BJ (cell line): ENCODE measurements around the gene COL9A1.

- CAGE, long polyA plus RNA: no peak
- RRBS: no CpG with 5 or more reads among the region's 12 CpGs
These were observed 29.2 kb upstream of the PRIM2 start for GRCh38 chr6:57288132-57288742.

GRCh38 chr6:57423213-57423610, 105.8 kb downstream of the PRIM2 start:
- CAGE, long polyA plus RNA: no peak
- RRBS: no CpG with 5 or more reads among the region's 3 CpGs

DNA sequence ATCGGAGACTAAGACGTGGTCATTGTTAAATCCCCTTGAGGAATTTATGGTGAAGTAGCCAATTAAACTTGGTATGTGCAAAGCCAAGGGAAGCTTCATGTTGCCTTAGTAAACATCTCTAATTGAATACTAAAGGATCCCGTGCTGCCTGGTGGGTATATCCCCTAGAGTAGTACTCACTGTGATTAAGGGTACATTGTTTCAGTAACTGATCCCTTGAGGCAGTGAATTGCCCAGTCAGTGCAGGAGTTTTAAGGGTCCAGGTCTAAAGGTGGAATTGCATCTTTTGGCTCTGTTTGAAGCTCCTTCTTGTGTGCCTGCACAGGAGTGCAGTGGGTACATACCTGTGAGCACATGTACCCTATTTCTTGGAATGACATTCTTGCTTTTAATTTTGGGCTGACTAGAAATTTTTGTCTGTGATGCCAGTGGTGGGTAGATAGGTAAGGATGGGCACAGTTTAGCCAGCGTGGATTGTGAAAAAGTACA, 106.2 kb downstream of the PRIM2 start:
- CAGE, long polyA plus RNA: no peak
- RRBS: no CpG with 5 or more reads among the region's 4 CpGs

DNA sequence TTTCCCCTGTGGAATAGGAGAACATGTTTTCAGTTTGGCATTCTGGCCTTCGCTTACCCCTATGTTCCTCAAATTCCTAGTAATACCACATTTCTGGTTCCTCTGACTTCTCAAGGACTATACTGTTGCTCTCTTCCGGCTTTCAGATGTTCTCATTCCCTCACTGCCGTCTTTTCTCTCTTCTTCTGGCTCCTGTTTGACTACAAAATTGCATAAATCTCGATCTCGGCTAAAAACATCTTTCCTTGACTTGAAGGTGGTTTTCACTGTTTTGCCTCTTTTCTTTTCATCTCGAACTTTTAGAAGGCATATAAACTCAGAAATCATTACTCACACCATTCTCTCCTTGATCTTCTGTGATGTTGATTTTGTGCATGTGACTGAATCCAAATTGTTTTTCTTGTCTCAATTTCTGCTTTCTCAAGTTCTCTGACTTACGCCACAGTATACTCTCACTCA, 71.9 kb upstream of the KHDRBS2 start:
- CAGE, long polyA plus RNA: no peak
- RRBS: no CpG with 5 or more reads among the region's 7 CpGs

DNA sequence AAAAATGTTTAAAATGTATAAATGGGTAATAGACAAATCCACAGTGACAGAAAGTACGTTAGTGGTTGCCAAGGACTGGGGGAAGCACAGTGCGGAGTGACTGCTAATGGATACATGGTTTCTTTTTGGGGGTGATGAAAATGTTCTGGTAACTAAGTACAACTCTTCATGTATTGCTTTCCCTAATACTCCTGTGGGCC, 94.1 kb upstream of the PTP4A1 start:
- CAGE, long polyA plus RNA: no peak
- RRBS: no CpG with 5 or more reads among the region's 2 CpGs

DNA sequence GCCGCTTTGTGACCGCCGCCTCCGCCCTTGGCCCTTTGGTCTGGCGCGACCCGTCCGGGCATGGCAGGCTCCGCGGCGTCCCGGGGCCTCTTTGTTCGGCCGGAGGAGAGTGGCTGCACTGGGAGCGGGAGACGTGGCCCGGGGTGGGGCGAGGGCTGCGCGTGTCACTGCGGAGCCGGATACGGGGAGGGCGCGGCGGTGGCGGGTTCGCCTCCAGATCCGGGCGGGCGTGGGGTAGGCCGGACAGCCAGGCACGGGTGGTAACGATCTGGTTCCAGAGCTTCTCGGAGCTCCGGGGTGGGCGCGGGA, 746 bp downstream of the PTP4A1 start:
- CAGE, long polyA plus RNA: no peak
- RRBS: 1% methylated on average over 31 of the region's 38 CpGs

GRCh38 chr6:67882145-67882910, 752.8 kb upstream of the ADGRB3 start:
- CAGE, long polyA plus RNA: no peak
- RRBS: no CpG with 5 or more reads among the region's 4 CpGs

DNA sequence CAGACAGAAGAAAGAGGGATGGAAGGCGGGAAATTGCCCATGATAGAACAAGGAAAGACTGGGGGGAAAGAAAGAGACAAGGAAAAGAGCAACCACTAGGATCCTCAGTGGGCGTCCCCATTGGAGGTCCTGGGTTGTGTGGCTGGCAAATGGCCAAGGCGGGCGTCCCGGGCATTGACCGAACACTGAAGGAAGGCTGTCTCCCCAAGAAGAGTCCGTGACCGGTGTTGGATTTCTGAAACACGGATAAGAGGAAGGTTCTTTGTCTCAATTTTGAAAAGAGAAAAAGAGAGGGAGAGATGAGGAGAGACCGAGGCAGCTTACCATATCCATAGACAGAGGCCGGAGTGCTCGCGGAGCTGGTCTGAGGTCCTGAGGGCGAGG, 746.5 kb upstream of the ADGRB3 start:
- CAGE, long polyA plus RNA: no peak
- RRBS: 96% methylated on average over 3 of the region's 14 CpGs

DNA sequence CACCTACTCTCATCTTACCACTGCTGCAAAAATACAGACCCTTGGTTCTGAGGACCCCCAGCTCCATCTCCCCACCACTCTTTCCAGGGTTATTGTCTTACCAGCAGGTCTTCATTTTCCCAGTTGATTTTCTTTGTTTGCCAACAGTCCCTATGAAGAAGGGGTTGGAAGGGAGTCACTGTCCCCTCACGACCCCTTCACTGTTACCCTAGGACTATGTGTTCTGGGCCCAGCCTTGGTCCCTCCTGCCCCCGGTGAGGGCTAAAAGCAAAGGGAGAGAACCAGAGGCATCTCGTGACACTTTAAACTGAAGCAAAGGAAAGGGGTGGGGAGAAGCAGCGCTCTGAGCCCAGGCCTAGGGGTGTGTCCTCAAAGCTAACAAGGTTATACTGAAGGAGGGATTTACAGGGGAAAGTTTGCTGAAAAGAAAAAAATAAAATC, at the start of gene COL9A1:
COL9A1 (minus strand) TSS at position 275 of the 441 bp plus-strand sequence.
- CAGE, long polyA plus RNA: no peak
- RRBS: no CpG with 5 or more reads among the region's 4 CpGs

DNA sequence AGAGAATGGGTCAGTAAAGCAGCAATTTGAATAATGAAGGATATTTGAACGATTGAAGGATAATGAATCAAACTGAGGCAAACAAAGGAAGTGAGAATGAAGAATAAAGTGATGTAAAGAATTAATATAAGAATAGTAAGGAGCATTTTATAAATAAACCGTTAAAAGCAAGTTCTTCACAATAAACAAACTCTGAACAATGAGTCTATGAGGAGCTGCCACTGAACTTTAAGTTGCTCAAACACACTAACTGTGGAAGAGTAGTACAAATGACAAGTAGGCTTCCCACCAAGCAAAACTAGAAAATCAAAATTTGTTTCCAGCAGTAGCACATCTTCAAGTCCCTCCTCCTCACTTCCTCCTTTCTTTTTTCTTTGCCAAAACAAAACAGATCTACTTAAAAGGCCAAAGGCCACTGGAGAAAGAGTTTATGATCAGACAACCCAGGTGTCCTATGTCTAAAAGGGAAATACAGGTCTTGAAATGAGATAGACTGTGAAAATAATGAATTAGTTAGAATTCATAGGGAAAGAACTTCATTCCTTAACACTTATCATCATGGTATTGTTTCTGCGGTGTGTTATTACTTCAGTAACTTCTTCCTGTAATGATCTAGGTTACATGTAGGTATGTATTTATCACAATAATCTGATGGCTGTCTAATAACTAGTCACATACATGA, 17.1 kb upstream of the FAM135A start:
- CAGE, long polyA plus RNA: no peak
- RRBS: no CpG with 5 or more reads among the region's 3 CpGs

DNA sequence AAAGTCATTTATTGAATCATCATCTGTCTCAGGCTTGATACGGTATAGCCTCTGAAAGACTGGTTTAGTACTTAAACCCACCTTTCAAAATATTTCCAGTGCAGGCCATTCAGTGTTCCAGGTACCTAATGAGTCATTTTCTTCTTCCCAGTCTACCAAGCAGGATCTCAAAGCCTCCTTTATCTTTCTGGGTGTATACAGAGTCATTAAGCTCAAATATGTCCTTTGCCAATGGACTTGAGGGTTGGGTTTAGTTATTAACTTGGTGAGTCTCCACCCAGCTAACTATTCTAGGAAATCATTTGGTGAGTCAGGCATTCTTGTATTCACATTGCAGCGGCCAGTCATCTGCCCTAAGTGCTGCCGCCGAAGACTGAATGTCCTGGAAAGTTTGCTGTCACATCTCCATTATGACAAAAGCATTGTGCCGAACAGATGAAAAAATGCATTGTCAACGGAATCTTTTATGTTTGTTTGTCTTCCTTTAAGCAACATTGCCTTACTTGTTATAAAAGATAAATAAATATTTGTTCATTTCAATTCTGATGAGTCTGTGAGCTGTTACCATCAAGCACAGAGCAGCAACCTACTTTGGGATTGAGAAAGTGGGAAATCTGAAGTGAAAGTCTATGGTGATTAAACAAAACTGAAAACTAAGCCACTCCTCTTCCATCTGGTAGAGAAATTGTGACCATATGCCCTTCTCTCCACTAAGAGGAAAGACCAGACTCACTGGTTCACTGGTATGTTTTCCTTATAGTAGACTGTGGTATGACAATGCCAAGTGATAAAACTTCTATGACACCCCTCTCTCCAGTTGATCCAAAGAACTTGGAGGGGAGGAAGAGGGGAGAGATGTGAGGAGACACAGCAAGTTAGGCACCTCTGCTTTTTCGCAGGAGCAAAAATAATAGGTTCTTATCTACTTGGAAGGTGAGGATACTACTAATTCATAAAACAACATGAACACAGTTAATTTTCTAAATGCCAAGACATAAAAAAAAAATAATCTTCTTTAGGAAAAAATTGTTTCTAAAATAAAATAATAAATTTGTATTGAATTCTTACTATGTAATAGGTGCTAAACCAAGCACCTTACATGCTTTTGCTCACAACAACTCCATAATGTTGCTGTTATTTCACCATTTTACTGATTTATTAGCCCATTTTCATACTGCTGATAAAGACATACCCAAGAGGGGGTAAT, 14.0 kb upstream of the FAM135A start:
- CAGE, long polyA plus RNA: no peak
- RRBS: no CpG with 5 or more reads among the region's 7 CpGs

DNA sequence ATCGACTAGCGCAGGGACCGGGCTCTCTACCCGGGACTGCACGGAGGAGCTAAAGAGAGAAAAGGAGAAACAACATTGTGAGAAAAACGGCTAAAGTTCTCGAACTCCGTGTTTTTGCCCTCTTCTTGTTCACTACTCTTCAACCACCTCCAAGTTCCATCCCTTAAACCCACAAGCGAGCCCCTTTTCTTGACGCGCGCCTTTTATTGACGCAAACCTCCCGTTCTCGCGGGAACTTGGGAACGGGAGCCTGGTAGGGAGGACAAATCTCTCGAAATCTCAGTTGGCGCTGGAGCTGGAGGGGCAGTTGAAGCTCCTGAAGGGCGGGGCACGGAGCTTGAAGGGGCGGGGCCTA, 317 bp upstream of the FAM135A start:
- CAGE, long polyA plus RNA: no peak
- RRBS: 2% methylated on average over 3 of the region's 22 CpGs

DNA sequence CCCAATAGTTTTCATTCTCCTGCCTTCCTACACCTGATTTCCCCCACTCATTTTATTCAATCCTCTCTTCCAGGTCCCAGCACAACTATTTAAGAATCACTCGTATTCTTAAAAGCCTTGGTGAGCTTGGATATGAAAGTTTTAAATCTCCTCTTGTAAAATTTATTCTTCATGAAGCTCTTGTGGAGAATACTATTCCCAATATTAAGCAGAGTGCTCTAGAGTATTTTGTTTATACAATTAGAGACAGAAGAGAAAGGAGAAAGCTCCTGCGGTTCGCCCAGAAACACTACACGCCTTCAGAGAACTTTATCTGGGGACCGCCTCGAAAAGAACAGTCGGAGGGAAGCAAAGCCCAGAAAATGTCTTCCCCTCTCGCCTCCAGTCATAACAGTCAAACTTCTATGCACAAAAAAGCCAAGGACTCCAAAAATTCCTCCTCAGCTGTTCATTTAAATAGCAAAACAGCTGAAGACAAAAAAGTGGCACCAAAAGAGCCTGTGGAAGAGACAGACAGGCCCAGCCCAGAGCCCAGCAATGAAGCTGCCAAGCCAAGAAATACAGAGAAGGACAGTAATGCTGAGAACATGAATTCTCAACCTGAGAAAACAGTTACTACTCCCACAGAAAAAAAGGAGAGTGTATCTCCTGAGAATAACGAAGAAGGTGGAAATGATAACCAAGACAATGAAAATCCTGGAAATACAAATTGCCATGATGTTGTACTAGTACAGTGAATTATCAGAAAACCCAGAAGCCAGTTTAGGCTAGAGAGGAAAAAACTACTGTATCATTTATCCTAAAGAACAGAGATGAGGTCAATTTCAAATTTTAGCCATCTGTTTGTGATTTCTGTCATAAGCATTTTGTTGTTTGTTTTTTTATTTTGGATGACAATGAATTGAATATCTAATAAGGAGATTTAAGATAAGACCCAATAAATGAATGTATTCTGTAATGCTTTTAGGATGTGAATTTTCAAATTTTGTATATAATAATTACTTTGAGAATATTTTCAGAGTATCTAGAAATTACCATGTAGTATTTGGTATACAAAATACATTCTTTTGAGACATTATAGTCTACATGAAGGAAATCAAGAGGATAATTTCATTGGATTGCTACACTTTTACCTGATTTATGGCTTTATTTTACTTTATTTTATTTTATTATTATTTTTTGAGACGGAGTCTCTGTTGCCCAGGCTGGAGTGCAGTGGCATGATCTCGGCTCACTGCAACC, 13.1 kb downstream of the OGFRL1 start:
- CAGE, long polyA plus RNA: no peak
- RRBS: no CpG with 5 or more reads among the region's 11 CpGs

GRCh38 chr6:71359246-71359909, 70.8 kb downstream of the OGFRL1 start:
- CAGE, long polyA plus RNA: no peak
- RRBS: no CpG with 5 or more reads among the region's 4 CpGs

GRCh38 chr6:71391765-71392508, 103.3 kb downstream of the OGFRL1 start:
- CAGE, long polyA plus RNA: no peak
- RRBS: no CpG with 5 or more reads among the region's 2 CpGs

DNA sequence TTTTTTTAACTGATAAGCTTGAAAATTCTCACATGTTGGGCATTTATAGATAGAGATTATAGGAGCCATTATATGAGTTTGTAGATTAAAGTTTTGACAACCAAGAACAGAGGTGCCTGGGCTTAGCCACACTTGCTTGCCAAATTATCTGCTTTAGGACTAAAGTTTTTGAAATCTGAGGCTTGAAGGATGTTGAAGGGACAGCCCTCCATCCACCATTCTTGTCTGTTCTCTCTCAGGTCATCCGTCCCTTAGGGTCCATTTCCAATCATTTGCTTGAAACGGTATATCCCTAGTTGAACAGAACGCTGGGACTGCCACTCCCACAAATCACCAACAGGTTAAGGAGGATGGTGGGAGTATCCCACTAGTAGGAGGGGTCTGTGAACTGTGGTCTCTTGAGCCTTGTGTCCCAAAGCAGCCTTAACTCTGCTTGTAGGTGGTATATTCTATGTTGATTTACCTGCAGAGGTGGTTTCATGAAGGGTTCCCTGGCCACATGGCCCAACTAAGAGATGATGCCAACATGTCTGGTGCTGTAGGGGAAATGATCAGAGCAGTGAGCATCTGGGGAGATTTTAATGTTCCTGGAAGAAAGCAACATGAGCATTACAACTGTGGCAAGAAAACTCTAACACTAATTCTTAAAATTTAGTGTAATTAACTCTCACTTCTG, 128.4 kb downstream of the OGFRL1 start:
- CAGE, long polyA plus RNA: no peak
- RRBS: no CpG with 5 or more reads among the region's 3 CpGs

DNA sequence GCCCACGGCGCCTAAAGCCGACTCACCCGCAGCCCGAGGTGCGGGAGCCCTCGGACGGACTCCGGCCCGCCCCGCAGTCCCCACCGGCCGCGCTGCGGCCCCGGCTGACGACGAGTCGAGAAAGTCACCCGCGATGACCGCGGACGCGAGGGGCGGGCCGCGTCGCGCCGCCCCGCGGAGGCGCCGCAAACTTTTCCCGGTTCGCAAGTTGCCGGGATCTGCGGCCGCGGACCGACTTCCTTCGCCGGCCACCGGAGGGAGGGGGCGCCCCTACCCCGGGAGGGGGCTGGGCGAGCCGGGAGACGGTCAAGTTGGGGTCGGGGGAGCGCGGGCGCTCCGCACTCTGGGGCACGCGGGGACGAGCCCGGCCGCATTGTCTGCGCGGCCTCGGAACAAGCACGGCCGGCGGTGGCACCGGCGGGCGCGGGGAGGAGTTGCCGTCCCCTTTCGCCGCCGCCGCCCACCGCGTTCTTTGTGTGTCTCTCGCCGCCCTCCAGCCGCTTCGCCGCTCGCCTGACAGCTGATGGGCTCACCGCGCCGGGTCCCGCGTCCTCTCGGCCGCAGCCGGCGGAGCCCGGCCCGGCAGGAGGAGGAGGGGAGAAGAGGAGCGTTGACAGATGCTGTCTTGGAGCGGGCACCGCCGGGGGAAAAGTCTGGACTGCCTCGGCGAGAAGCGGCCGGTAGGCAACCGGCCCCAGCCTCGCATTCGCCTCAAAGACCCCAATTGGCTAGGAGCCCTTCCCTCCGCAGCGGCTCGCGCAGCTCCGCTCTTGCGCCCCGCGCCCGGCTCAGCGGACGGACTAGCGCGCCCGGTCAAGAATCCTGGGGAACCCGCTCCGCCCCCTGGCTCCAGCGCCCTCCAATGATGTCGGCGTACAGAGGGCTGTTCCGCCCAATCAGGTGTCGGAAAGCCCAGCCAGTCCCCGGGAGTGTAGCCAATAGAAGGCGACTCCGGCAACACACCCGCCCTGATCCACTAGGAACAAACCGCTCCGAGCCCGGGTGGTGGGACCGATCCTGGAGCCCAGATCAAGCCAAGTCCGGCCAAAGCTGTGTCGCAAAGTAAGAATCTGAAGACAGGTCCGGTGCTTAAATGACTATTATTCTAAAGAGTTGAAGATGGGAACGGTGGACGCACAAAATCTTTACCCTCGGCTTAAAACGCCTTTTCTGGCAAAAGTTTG, 131.8 kb downstream of the OGFRL1 start:
- CAGE, long polyA plus RNA: no peak
- RRBS: under 1% methylated on average over 45 of the region's 141 CpGs

- CAGE, long polyA plus RNA: no peak
- RRBS: no CpG with 5 or more reads among the region's 7 CpGs
These were observed 180.6 kb downstream of the OGFRL1 start for GRCh38 chr6:71469037-71469800.

DNA sequence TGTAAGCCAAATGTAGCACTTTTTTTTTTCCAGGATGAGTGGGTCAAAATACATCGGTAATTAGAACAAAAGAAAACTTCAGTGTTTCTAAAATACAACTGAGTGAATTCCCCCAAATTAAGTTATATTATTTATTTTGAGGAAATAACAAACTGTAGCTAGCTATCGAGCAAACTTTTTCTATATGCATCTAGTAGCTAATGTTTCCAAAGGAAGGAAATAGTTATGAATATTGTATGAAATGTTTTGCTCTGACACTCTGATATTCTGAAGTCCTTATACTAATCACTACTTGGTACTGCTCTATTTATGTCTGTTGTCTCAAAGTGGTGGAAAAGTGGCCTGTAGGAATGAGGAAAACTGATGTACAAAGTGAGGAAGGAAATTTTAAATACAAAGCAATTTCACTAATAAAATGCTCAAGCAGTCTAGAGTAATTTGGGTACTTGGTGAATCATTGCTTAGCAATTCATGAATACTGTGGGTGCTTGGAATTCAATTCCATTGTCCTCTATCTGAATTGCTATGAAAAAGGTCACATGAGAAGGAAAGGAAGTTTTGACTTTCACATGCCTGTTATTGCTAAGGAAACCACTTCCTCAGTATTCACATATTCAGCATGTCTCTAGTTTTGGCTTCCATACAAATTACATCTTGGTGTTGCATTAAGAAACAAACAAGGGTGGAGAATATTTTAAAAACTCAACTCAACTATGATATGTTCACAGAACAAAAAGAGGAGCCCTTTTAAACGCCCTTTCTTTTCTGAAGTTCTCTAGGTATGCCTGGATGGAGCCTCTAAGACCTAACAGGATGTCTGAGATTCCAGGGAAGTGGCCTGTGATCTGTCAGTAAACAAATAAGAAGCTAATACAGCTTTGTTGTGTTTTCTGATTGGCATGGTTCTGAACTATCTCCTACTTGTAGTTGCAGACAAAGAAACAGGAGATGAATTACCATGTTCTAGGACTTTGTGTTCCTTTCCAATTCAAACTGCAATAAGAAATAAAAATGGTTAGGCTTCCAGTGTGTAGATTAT, 190.2 kb downstream of the OGFRL1 start:
- CAGE, long polyA plus RNA: no peak
- RRBS: no CpG with 5 or more reads among the region's 3 CpGs

DNA sequence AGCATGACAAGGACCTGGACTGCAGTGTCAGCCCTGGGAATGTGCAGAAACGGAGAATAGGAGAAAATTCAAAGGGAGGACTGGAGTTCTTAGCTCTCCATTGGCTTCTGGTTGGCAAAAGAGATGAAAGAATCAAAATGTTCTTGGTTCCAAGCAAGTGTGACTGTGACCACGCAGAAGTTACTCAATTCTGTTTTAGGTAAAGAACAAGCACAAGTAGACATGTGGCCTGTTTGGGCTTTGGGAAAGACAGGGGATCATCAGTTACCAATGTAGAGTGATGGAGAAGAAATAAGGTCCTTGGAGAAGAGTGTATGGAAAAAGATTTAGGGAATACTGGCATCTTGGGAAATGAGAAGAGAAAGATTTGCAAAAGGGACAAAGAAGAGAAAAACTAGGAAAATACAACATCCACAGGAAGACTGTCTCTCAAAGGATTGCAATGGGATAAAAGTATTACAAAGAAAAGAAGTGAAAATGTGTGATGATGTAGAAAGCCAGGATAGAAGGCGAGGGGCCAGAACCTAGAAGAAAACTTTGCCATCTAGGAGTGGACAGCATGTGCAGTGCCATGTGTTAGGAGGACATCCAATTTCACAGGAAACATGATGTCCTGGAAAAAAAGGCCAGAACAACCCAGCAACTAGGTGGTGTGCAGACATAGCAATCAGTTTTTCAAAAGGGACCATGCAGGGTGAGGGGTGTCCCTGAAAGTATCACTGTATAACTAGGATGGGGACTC, 17.1 kb downstream of the KCNQ5 start:
- CAGE, long polyA plus RNA: no peak
- RRBS: no CpG with 5 or more reads among the region's 3 CpGs